ENCODE data around the gene SLC14A1.

DNA sequence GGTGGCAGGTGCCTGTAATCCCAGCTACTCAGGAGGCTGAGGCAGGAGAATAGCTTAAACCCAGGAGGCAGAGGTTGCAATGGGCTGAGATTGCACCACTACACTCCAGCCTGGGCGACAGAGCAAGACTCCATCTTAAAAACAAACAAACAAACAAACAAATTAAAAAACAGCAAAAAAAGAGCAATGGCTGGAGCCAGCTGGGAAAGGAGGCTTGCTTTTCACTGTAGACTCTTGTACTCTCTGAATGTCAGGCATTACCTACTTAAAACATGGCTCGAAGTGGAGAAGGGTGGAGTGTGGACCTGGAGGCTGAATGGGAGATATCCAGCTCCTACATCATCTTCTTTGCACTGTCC lies 32.2 kb downstream of the MOCOS start:
- PRO-cap = no peak

- PRO-cap = no peak
These were observed 246.6 kb downstream of the FHOD3 start for GRCh38 chr18:36543886-36544742.

DNA sequence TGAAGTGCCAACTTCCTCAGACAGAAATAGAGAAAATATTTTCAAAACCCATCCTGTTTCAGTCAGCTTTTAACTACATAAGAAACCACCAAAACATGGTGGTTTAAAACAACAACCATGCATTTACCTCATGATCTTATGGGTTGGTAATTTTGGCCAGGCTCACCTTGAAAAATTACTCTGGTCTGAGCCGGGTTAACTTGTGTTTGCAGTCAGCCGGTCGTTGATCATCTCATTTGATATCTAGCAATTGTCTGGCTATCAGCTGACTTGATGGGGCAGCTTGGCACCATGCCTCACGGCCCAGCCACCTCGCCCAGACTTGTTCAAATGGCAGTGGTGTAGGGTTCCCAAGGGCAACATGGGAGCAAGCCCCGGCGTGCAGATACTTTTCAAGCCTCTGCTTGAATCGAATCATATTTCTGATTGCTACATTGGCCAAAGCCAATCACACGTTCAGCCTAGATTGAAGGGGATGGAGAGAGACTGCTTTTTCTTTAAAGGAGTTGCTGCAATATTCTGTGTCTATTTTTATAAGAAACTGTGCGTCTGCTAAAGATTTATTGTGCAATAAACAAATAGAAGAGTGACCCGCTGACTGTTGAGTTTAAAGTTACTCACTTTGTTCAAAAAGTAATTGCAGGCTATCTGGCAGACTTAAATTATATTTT lies 156.5 kb downstream of the TPGS2 start:
- PRO-cap = no peak

DNA sequence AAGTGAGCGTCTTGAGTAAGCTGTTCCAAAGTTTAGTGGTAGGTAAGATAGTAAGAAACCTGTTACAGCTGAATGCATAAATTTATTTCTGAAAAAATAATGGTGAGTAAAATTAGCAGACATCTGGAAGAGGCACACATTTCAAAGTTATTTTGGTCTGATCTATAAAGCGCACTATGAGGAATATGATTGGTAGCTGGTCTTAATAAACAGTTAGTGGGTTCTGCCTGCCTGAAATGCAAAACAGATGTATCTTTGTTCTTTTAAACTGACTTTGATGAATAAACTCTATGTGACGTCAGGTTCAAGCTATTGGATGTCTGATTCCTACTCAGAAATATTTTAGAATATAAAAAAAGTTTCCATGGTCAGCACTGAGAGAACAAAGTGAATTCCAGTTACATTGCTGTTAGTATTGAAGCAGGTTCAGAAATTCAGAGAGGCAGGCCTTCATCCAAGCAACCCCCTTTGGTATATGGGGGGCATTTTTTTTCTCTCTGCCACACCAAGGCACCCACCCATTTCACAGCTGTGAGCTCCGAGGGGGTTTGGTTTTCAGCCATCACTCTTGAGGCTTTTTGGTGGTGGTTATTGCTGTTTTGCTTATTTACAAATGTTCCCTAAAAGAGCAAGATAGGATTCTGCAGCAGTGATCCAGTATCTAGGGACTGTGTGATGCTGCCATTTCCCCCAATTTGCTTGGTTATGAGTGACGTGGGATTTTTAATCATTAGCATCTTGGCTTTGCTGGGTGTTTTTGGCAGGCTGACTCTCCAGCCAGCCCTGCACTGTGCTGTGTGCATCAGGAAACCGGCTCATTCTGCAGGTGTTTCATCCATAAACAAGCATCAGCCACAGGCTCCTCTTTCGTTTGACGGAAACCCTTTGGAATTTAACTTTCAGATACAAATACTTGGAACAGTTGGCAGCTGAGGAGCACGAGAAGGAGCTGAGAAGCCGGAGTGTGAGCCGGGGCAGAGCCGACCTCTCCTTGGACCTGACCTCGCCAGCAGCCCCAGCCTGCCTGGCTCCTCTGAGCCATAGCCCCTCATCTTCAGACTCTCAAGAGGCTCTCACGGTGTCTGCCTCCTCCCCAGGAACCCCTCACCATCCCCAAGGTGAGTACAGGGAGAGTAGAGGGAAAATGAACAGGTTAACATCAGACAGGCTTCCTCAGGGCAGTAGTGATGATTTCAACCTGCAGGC lies 136.1 kb downstream of the TPGS2 start:
- PRO-cap = no peak

DNA sequence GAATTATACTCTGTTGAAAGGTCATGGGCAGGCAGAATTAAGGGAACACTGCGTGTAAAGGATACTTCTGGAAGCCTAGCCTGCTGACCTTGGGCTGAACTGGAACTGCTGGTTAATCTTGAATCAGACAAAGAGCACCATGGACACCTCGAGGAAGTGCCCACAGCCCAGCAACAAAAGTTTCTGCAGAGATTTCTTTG lies 2134.4 kb upstream of the PIK3C3 start:
- PRO-cap = no peak

GRCh38 chr18:42038754-42039186 lies 83.7 kb downstream of the PIK3C3 start:
- PRO-cap = no peak

DNA sequence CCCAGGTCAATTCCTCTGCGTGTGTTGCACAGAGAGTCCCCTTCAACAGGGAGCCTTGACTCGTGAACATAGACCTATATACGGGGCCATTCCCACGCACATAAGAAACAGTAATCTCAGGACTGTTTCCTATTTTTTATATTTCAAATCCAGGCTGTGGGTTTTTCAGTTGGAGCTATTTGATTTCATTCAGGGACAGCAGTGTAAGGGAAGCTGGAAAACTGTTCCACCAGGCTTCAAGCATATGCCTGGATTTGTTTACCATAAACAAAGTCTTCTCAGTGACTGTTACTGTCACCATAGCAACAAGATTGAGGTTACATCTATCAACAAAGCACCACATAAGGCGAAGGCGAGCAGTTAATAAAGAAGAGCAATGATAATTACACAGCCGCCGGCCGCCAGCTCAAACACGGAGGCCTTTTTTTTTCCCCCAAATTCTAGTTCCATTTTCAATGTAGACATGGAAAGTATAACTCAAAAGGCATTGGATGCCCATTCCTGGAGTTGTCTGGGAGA lies 553.6 kb upstream of the SYT4 start:
- PRO-cap = no peak

DNA sequence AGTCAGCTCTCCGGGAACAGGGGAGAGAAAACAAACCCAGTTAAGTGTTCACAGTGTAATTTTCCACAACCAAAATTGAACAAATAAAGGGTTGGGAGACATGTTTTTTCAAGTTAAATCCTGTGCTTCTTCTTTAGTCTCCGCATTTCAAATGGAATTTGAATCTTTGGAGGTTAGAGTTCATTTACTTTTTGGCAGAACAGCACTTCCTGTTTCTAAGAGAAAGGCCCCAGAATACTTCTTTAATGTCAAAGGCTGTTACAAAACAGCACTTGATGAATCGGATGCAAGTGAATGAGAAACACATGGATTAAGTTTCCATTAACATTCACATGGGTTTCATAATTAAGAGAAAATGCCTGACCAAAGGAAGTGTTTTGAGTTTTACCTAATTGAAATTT lies 570.2 kb upstream of the SYT4 start:
- PRO-cap = no peak

- PRO-cap = no peak
These were observed 585.9 kb upstream of the SYT4 start for GRCh38 chr18:43863137-43863576.

DNA sequence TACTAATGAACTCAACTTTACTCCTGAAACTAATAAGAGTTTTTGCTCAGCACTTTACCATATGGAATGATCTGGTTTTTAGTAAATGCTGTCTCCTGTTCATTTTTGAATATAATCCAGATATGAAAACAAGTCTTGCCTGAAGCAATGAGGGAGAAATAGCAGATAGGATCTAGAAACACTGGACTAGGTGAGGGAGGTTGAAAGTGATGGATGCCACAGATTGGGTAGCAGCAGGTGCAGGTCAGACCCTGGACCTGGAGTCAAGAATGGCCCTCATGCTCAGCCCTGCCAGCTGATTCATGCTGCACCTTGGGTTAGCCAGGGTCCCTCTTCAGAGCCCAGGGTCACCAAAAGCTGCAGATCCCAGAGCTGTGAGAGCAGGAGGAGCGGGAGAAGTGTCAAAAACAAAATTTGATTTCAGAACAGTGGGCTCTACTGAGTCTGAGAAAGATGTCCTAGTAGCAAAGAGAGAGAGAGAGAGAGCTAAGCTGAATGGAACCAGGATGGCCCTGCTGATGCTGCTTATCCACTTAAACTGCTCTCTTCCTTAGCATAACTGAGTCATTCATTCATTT lies 37.4 kb downstream of the SETBP1 start:
- PRO-cap = no peak

GRCh38 chr18:44750393-44751308 lies 70.0 kb downstream of the SETBP1 start:
- PRO-cap = no peak

DNA sequence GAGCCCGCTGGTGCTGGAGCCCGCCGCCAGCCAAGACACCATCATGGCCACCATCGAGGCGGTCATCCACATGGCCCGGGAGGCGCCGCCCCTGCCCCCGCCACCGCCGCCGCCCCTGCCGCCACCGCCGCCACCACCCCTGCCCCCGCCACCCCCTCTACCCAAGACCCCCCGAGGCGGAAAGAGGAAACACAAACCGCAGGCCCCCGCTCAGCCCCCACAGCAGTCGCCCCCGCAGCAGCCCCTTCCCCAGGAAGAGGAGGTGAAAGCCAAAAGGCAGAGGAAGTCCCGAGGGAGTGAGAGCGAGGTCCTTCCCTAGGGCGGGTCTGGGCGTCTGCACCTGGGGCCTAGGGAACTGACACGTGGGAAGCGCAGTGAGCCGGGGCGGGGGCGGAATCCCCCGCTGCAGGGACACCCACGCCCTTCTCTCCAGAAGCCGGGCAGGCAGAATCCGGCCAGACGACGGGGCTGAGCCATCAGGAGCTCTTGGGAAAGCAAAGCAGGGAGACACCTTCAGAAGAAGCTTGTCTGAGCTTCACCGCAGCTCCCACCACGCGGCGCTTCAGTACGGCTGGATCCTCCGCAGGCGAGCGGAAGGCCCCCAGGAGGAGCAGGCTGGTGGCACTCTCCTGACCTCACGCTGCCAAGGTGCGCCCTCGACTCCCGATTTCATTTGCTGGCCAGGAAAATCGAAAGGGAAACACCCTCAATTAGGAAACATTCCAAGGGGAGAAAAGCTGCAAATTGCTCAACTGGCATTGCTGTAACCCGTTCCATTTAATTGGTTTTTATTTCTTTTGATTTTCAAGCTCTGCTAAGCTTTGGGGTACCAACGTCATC lies 382.9 kb downstream of the SETBP1 start:
- PRO-cap = no peak

GRCh38 chr18:45106596-45106864 lies 425.8 kb downstream of the SETBP1 start:
- PRO-cap = bidirectional peak, plus-strand start at chr18:45106697, minus-strand start at chr18:45106374

- PRO-cap = no peak
These were observed 35.1 kb upstream of the SLC14A1 start for GRCh38 chr18:45688803-45689333.

DNA sequence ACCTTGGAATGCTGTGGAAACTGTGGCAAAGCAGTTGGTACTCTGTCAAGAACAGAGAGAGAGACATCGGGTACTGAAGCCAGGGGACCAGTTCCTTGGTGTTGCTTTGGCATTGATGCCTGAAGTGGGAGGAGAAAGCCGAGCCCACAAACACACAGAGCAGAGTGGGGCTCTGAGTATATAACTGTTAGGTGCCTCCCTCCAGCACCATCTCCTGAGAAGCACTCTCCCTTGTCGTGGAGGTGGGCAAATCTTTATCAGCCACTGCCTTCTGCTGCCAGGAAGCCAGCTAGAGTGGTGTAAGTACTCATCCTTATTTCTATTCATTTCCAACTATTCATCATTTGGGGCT lies at the start of gene SLC14A1:
Gene SLC14A1 (plus strand): TSS at position 207 of the 352 bp plus-strand sequence.
- PRO-cap = no peak

DNA sequence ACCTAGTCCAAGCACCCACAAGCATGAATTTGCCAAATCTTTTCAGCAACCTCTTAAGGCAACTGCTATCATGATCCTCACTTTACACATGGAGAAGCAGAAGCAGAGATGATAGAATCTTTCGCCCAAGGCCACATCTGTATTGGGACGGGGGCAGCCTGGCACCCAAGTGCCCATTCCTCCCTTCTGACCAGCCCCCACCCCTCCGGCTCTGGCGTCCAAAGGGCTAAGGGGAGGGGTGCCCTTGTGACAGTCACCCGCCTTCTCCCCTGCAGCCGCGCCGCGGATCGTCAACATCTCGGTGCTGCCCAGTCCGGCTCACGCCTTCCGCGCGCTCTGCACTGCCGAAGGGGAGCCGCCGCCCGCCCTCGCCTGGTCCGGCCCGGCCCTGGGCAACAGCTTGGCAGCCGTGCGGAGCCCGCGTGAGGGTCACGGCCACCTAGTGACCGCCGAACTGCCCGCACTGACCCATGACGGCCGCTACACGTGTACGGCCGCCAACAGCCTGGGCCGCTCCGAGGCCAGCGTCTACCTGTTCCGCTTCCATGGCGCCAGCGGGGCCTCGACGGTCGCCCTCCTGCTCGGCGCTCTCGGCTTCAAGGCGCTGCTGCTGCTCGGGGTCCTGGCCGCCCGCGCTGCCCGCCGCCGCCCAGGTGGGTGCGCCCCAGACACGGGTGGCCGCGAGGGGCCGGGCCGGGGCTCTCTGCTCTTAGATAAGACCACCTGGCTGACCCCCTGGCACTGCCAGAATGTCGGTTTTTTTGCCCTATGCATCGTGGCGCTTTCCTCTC lies 13.2 kb downstream of the SIGLEC15 start:
- PRO-cap = no peak

DNA sequence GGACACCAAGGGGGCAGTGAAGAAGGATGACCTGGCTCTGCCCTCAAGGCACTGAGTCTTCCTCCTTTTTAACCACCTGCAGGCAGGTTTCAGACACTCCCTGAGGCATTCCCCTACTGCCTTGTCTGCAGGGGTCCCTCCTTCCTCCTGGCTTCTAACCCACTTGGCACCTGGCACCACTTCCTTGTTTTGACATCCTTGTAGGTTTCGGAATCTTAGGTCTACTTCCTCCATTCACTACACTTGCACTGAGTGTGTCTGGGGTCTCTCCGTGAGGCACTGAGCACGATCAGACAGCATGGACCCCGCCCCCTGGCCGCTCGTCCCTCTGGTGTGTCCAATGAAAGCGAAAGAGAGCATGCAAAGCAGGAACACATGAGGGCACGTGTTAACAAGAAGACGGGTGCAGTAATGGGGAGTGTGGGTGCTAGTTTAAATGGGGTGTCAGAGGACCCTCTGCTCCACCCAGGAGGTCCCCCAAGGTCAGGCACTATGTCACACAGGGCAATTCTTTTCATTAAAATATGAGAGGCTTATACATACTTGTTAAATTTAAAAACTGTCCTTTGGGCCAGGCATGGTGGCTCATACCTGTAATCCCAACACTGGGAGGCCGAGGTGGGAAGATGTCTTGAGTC lies 5.8 kb upstream of the C18orf25 start:
- PRO-cap = no peak

DNA sequence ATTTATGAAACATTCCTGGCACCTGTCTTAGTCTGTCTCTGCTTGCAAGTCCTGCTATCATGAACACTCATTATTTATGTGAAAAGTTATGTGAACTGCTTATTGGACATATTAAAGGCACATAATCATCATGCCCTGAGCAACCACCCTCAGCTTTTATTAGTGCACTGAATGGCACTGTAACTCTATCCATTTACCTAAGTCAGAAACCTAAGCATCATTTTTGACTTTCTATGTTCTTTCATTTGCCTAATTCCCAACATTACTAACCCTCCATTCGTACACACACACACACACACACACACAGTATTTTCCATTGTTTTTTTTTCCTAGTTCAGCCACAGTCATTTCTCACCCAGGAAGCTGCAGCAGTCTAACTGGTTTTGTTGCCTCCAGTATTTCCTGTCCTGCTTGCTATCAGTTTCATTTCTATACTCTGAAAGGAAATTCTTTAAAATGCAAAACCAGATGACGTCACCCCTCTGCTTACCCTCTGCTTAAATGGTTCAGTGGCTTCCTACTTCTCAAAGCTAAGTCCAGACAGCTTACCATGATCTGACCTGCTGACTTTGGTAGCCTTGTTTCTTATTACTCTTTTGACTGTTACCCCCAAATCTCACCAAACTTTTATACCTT lies 76.5 kb downstream of the C18orf25 start:
- PRO-cap = bidirectional peak, plus-strand start at position 527 of the sequence, minus-strand start at position 379 of the sequence

GRCh38 chr18:46334753-46335250 lies 984 bp downstream of the RNF165 start:
- PRO-cap = no peak

DNA sequence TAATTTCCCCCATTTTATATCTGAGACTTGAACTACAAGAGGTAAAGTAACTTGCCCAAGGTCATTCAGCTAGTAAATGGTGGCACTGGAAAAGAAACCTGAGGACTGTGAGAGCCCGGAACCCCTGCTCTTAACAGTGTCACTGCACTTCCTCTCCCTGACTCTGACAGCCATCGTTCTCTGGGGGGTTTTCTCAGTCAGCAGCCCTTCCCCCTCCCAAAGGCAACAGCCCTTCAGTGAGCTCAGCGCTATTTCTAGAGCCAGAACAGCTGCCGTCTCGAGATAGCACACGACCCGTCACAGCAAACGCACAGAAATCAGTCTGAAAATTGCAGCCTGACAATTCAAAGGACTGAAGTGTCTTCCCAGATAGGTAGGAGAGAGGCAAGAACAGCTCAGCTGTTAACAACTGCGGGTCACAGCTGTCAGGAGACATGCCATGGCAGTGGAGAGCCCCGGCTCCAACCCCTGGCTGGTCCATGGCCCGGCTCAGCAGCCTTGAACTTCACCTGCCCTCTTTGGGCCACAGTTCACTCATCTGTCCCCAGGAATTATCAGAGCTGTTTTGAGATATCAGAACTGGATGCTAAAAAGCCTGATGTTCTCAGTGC lies 45.4 kb downstream of the ST8SIA5 start:
- PRO-cap = no peak